ENCODE data around the genes C5 and CNTRL.

GRCh38 chr9:117642540-117642948 is 61.7 kb upstream of the TLR4 start:
- PRO-cap: no peak
- RAMPAGE, long total RNA, 5 experiments: no peak in any of the 5 experiments
- RRBS: no CpG with 5 or more reads among the region's 21 CpGs

GRCh38 chr9:118643104-118643694 is 726.0 kb downstream of the BRINP1 start:
- PRO-cap: no peak
- RAMPAGE, long total RNA, 5 experiments: no peak in any of the 5 experiments
- RRBS: no CpG with 5 or more reads among the region's 3 CpGs

GRCh38 chr9:118929405-118929666 is 439.9 kb downstream of the BRINP1 start:
- PRO-cap: no peak
- RAMPAGE, long total RNA, 5 experiments: no peak in any of the 5 experiments
- RRBS: no CpG with 5 or more reads among the region's 2 CpGs

- PRO-cap: no peak
- RAMPAGE, long total RNA, 5 experiments: no peak in any of the 5 experiments
- RRBS: no CpG with 5 or more reads among the region's 21 CpGs
These were observed 192.1 kb downstream of the CDK5RAP2 start for GRCh38 chr9:120387633-120388422.

- PRO-cap: no peak
- RAMPAGE, long total RNA, 5 experiments: no peak in any of the 5 experiments
- RRBS: no CpG with 5 or more reads among the region's 8 CpGs
These were observed 185.7 kb downstream of the CDK5RAP2 start for GRCh38 chr9:120394199-120394785.

DNA sequence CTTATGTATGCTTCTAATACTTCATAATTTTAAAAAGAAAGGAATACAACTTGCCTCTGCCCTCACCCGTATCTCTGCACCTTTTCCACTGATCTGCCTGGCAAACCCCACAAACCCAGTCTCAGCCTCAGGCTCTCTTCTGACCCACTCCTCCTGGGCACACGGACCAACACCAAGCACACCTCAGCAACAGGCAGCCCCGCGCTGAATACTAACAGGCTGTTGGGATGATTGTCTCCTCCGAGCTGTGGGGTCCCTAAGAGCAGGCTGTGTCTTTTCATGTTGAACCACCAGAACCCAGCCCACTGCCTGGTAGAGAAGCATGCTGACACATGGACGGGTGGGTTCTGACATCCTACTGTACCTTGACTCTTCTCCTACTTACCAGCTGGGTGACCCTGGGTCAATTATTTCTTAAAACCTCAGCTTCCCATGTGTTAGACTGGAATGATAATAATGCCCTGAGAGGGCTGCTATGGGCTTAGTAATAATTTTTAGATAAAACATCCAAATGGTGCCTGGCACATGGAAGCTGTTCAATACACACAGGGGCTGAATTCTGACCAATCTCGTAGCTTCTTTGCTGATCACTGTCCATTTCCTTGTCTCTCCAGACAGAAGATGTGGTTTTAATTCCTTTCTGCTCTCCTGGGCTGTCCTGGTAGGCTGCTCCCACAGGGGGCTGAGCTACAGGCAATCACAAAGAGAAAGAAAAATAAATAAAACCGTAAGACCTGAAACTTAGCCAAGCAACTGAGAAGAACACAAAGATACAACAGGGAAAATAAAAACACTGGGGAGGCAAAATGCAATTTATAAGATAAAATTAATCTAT is 136.7 kb downstream of the CDK5RAP2 start:
- PRO-cap: no peak
- RAMPAGE, long total RNA, 5 experiments: start-site peak on the minus strand in 2 of 5 experiments, centred at positions 303 to 645 of the sequence, 8 to 27 reads per replicate
- RRBS: no CpG with 5 or more reads among the region's 8 CpGs

DNA sequence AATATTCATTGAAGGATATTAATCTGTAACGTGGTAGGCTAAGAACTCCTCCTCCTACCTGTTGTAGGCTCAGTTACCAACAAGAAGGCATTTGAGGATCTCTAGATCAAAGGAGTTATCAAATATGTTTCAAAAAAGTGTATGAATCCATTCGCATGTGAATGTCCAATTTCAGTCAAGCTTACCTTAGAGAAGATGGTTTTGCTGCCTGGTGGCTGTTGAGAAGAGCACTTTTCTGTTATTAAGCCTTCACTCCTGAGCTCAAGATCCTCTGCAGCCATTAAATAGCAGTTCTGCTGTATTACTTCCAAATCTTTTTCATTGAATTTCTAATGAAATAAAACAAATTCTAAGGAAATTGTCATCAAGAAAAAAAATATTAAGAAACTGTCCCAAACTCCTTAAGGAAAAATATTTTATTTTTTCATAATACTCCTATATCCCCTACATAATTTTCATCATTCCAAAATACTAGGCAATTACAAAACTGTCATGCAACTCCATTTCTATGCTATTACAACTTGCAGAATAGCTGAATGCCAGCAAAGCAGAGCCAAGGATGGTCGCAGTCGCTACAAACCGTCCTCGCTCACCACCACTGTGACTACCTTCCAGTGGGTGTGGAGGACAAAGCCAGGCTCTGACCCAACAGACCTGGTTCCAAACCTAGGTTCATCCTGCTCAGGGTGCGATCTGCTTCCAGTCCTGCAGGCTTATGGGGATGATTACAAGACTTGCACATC is 92.7 kb downstream of the CDK5RAP2 start:
- PRO-cap: no peak
- RAMPAGE, long total RNA, 5 experiments: start-site peak on the minus strand in 3 of 5 experiments, centred at positions 229 to 256 of the sequence, 24 to 31 reads per replicate
- RRBS: no CpG with 5 or more reads among the region's 7 CpGs

- PRO-cap: no peak
- RAMPAGE, long total RNA, 5 experiments: no peak in any of the 5 experiments
- RRBS: no CpG with 5 or more reads among the region's 3 CpGs
These were observed 88.7 kb downstream of the CDK5RAP2 start for GRCh38 chr9:120491203-120491667.

- PRO-cap: no peak
- RAMPAGE, long total RNA, 5 experiments: no peak in any of the 5 experiments
- RRBS: 24% methylated on average over 4 of the region's 6 CpGs
These were observed 739 bp upstream of the MEGF9 start for GRCh38 chr9:120715112-120715305.

DNA sequence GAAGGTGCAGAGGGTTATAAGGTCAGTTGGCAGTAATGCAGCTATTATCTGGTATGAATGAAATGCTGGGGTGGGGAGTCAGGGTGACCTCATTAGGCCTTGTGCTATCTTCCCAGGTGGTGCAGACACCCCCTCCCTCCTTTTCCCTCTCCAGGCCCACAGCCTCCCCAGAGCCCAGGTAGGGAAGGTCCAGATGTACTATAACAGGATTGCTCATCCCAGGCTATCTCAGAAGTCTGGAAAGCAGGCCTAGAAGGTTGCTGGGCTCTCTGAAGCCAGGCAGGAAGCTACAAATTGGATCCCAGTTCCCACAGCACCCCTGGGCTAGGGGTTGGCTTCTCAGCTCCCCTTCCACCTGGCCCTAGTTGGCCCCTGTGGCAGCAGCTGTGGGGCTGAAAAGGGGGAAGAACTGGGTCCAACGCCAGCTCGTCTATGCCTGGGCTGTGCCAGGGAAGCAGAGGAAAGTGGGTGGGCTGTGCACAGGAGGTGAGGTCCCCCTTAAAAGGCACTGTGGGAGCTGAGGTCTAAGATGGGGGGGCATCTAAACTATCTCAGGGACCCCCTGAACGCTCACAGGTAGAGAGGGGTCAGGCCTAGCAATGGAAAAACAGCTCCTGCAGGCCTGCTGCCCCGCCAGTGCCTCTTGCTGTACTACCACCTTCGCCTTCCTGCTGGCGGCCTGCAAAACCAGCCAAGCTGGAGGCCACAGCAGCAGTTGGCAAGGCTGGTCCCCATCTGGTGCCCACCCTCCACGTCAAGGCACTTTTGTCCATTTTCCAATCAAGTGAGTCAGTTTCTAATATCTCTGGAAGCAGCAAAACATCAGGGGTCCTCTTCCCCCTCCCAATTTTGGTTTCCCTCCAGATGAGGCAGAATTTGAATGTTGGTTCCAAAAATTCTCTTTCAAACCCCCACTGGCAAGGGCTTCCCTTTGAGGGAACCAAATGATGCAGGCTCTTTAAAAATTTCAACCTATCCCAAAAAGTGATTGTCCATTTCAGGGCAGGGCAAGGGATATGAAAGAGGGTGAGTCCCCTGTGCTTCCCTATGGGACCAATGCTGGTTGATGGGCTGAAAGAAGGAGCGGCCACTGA is 13.4 kb upstream of the PSMD5 start:
- PRO-cap: no peak
- RAMPAGE, long total RNA, 5 experiments: start-site peak on the minus strand in 3 of 5 experiments, centred at positions 294 to 782 of the sequence, 5 to 14 reads per replicate
- RRBS: no CpG with 5 or more reads among the region's 8 CpGs

DNA sequence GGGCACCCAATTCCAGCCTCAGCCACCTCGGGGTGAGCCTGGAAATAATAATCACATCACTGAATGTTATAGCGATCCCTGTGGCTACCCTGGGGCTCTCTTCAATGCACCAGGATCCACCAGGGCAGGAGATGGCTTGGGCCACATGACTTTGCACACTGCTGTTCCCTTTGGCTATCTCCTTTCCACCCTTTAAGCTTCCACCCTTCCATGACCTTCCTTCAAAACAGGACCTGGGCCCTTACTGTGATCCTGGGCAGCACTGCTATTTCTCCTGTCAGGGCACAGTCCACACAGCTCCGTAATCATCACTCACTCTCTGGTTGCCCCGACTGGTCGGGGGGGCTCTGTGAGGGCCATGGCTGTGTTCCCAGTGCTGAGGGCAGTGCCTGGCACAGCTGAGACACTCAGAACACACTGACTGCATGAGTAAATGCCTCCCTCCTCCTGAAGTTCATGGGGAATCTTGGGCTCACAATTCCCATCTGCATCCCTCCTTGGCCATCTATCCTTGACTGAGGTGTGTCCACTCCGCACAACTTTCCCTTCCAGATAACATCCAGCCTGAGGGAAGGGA is 12.2 kb downstream of the TRAF1 start:
- PRO-cap: no peak
- RAMPAGE, long total RNA, 5 experiments: no peak in any of the 5 experiments
- RRBS: no CpG with 5 or more reads among the region's 6 CpGs

- PRO-cap: no peak
- RAMPAGE, long total RNA, 5 experiments: no peak in any of the 5 experiments
- RRBS: no CpG with 5 or more reads among the region's 8 CpGs
These were observed 2.8 kb downstream of the TRAF1 start for GRCh38 chr9:120923719-120924220.

DNA sequence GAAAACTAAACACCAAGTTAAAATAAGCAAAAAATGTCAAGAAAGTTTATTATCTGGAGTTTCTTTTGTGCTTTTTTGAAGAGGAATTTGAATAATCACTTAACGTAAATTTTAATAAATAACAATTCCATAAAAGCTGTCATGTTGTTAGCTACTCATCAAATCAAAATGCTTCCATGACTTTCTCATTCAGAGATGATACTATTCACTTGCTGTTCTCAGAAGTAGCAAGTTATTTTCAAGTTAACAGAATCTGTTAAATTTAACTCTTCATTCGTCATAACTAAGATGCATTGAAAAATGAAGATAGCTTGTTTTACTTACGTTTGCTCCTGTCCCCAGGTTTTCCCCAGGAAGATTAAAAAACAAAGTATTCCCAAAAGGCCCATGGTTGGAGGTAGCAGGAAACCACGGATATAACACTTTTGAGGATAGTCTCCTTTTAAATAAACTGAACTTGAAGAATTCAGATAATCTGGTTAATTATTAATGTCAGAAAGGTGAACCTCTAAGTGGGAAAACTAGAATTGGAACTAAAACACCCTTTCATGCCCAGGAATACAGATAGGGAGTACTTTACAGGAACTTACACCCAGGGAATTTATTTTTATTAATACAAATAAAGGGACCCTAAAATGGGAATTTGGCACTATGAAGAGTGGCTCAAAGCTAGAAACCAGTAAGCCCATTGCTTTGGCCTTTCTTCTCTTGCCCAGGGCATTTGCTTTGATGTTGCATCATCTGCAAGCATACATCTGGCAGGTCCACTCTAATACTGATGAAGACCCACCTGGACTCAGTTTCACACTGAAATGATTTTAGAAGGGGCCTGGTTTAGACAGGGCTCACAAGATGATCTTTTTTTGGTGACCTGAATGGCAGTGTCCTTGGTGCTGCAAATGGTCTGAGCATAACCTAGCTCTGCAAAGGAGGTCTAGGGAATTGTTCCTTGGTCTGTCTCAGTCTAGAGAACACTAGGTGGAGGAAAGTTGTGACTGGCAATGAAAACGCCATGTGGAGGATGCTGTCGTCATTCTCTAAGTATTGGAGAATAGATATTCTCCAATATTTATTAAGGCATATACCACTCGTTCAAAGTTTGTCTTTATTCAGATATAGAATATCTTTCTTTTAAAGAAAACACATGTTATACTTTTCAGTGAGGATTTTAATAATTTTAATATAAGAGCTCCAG is at the start of gene C5:
TSS of gene C5 (minus strand) at position 418 of the 1,195 bp plus-strand sequence.
- PRO-cap: no peak
- RAMPAGE, long total RNA, 5 experiments: start-site peak on the minus strand in 1 of 5 experiments, centred at position 440 of the sequence, 29 reads per replicate
- RRBS: no CpG with 5 or more reads among the region's 7 CpGs

DNA sequence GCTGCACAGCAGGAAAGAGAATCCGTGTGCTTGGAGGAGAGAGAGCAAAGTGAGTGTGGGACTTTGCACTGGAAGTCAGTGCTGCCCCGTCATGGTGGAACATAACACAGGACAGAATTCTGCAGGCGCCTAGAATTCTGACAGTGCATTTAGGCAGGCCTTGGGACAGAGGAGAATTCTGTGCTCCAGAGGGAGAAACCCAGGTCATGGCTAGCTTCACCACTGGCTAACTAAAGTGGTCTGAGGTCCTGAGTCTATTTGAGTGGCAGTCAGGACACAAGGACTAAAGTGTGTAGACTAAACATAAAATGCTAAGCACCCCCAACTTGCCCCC is 3.6 kb upstream of the C5 start:
- PRO-cap: no peak
- RAMPAGE, long total RNA, 5 experiments: no peak in any of the 5 experiments
- RRBS: no CpG with 5 or more reads among the region's 3 CpGs

- PRO-cap: bidirectional peak, plus-strand start at chr9:121074763, minus-strand start at chr9:121074731; bidirectional peak, plus-strand start at chr9:121075292, minus-strand start at chr9:121075046
- RAMPAGE, long total RNA, 5 experiments: start-site peak on the plus strand in 3 of 5 experiments, at chr9:121074901-121075000 at its widest, 33 to 304 reads per replicate; start-site peak on the minus strand in 3 of 5 experiments, at chr9:121074847-121075199 at its widest, 24 to 35 reads per replicate
- RRBS: 2% methylated on average over 29 of the region's 83 CpGs
These were observed at the start of gene CNTRL for GRCh38 chr9:121074661-121075715. CNTRL (plus strand) TSS chr9:121074955.

DNA sequence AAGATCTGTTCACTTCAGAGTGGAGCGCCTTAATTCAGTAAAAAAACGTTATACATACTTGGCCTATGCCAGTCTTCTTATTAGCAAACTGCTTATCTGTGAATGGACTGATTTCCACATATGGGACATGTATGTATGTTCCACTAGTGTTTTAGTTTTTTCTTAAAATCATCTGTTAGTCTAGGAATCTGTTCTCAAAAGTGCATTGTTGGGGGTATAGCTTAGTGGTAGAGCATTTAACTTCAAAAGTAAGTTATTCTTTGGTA is 14.0 kb downstream of the CNTRL start:
- PRO-cap: no peak
- RAMPAGE, long total RNA, 5 experiments: no peak in any of the 5 experiments
- RRBS: no CpG with 5 or more reads among the region's 2 CpGs

GRCh38 chr9:121178510-121179046 is 23.1 kb downstream of the RAB14 start:
- PRO-cap: no peak
- RAMPAGE, long total RNA, 5 experiments: no peak in any of the 5 experiments
- RRBS: 83% methylated on average over 3 of the region's 6 CpGs

DNA sequence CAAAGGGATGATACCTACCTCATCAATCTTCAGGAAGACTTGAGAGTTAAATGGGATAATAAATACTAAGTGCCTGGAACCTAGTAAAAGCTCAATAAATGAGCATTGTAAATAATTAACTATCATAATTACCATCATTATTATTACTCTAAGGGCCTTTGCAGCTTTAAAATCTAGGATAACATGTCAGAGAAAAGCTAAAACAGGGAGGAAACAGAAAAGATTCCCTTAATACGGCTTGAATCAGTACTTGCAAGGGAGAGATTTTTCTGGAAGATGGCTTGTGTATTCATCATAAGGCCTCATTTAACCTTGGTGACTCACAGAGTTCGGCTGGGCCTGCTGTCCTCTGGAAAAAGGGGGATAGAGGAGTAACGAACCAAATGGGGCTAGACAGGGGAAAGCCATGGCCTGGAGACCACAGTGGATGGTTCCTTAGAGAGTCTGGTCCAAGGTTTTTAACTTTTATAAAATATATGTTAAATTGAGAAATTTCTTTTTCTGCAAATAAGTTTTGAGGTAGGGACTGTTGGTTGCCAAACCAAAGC is 25.8 kb upstream of the GSN start:
- PRO-cap: no peak
- RAMPAGE, long total RNA, 5 experiments: no peak in any of the 5 experiments
- RRBS: no CpG with 5 or more reads among the region's 3 CpGs

DNA sequence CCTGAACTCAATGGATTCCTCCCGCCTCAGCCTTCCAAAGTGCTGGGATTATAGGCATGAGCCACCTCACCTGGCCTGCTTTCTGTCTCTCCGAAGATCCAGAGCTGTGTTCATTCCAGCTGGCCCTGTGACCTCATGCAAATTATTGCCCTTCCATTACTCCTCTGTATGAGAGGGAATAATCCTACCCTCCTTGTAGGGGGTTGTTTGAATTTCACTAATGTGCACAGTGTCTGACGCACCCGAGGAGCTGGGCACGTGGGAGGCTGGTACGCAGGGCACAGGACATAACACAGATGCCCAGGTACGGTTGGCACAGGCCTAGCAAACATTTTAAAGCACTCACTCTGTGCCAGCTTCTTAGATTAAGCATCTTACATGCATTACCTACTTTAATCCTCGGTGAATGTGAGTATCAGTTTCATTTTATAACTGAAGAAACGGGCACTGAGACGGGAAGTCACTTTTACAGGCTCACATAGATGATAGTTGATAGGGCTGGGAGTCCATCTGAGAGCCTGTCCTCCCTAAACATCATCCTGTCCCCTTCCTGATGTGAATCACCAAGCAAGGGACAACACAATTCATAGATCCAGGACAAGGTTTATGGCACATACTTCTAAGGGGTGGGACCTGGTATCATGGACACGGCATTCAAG is 20.3 kb downstream of the GSN start:
- PRO-cap: unidirectional peak, plus-strand start at position 431 of the sequence
- RAMPAGE, long total RNA, 5 experiments: no peak in any of the 5 experiments
- RRBS: no CpG with 5 or more reads among the region's 11 CpGs

- PRO-cap: no peak
- RAMPAGE, long total RNA, 5 experiments: no peak in any of the 5 experiments
- RRBS: no CpG with 5 or more reads among the region's 6 CpGs
These were observed 28.9 kb downstream of the STOM start for GRCh38 chr9:121341088-121341597.

Measured in stomach (tissue), 7 donors.